ReNcell CX (cell line): ENCODE measurements around a stretch of chr6.

DNA sequence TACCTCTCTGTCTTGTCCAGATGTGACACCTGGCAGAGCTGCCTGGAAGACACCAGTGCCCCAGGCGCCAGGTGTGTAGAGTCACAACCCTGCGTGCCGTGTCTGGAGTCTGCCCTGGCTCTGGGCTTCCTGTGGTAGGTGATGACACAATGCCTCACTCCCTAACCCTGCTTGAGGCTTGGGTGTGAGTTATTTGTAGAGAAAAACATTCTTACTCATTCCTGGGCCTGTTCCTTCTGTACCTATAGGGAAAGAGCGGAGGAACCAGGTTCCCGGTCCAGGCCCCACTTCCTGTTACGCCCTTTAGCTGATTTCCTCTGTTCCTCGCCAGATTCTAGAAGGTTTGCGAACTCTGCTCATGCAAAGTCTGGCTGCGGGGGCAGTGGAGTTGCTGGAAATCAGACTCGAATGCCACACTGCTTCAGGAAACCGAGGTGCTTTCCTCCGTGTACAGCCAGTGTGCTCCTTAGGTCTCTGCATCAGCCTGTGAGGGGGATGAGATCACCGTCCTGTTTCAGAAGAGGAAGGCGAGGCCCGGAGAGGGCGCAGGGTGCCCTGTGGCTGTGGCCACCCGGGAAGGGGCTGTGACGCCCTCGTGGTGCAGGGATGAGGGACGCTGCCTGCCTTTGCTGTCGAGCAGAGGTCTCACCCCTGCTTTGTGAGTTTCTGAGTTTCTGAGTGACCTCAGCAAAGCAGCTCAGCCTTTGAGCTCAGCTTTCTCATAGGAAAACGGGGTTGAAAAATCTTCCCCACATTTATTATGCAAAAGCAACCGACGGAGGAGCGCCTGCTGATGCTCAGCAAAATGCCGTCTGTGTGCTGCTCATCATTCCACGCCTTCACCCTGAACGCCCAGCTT lies 67.0 kb upstream of the DUSP22 start:
- PRO-cap: no peak

- PRO-cap: no peak
Measured at GRCh38 chr6:235855-236247, 56.4 kb upstream of the DUSP22 start.

GRCh38 chr6:319605-320082 lies 27.4 kb downstream of the DUSP22 start:
- PRO-cap: no peak

- PRO-cap: no peak
Measured at GRCh38 chr6:370143-370435, 21.5 kb upstream of the IRF4 start.

DNA sequence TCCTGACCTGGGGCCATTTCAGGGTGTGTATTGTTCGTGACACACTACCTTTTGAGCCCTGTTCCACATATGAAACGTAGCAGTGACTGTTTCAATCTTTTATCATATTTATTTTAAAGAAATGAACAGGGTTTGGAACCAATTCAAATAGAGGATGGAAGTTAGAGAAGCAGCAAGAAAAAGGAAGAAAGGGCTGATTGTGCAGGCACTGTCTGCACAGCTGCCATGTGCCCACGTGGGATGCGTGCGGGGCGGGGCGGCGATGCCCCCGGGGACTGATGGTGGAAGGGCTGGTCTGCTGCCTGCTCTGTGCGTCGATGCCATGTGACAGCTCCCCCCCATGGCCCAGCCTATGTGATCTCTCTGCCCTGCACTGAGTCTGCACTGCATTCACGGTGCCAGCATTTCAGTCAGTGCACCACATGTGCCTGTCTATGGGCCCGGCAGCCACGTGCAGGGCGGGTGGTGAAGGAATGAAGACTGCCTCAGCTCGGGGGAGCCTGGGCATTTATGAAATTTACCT lies 96.4 kb downstream of the IRF4 start:
- PRO-cap: no peak

DNA sequence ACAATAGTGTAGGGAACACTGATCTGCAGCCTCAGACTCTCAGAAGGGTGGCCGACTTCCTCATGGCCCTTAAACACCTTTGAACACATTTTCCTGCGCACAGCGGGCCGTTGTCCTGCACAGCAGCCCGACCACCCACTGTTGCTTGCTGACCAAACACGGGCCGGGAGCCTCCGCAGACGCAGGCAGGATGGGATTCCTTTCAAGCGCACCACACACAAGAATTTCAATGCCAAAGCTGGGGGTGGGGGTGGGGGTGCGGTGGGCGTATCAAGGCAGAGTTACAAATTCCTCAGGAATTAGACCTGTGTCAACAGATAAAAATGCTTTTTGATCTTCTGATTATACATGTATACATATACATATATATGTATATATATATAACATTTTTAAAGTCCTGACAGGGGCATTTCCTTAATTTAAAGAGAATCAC lies 74.5 kb downstream of the HUS1B start:
- PRO-cap: no peak

DNA sequence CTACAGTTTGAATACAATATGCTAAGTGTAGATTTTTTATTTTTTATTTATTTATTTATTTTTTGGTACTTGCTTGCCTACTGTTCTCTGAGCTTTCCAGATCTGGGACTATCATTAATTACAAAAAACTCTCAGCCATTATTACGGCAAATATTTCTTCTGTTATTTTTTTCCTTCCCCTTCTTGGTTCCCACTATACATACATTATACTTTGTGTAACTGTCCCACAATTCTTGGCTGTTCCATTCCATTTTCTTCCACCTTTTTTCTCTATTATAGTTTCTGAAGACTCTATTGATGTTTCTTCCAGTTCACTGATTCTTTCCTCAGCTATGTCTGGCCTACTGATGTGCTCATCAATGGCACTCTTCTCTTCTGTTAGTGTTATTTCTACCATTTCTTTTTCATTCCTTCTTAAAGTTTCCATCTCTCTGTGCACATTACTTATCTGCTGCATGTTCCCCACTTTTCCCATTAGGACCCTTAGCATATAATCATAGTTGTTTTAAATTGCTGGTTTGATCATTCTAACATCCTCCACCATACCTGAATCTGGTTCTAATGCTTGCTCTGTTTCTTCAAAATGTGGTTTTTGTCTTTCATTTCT lies 15.1 kb upstream of the HUS1B start:
- PRO-cap: no peak

GRCh38 chr6:681481-682205 lies 11.3 kb downstream of the EXOC2 start:
- PRO-cap: no peak

DNA sequence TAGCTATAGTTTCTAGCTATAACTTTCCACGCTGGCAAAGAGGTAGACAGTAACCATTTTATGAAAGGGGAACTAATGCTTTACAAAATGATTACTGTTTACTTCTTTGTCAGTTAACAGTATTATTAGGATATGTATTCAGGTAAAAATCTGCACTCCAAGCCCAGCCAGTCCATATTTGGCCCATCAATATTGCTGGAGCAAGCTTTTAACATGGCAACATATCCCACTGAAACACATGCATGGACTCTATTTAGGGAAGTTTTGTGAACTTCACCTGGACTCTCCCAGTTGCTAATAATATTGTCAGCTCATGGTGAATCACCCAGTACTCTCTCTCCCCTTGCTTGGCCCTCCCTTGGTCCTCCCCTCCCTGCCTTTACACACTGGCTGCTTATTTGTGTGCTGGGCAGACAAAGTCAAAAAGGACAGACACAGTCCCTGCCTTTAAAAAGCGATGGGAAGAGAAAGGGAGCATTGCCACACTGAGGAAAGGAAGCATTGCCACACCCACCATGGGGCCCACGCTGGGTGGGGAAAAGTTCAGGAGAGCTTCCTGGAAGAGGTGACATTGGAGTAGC lies 143.3 kb upstream of the EXOC2 start:
- PRO-cap: no peak

DNA sequence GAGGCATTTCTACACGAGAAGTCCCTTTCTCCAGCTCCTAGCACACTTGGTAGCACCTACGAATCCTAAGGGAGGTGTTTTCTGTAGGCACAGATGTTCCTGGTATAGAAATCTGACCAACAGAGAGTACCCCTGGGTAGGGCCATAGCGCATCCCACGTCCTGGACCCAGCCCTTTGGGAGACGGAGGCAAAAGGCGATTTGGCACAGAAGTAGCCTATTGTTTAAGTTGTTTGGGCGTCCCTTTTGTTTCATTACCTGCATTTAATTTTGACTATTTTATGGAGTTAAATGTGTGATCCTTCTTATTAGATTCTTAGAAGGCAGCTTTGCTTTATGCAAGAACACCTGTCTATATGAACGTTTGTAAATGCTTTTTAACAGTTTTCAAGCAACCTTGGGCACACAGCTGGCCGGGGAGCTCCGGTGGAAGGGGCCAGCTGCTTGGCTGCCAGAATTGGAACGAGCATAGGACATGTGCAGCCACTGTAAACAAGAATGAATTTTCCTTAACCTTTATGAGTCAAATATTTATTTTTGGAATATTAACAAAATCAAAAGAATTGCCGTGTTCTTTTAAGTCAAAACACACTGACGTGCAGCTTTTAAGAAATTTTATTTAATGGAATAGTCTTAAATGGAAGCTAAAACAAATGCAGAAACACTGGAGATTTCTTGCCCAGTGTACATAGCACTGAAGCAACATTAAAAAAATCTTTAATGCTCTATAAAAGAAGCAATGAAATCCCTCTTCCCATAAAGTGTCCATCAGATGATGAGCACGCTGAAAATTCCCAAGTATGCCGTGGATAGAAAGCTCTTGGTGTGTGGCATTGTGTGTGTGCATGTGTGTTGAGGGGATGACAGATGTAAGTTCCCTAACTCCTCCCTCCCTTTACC lies 208.7 kb upstream of the EXOC2 start:
- PRO-cap: no peak

GRCh38 chr6:1383432-1384437 lies 5.6 kb upstream of the FOXF2 start:
- PRO-cap: no peak

GRCh38 chr6:1593492-1594011 lies 16.2 kb upstream of the FOXC1 start:
- PRO-cap: no peak

DNA sequence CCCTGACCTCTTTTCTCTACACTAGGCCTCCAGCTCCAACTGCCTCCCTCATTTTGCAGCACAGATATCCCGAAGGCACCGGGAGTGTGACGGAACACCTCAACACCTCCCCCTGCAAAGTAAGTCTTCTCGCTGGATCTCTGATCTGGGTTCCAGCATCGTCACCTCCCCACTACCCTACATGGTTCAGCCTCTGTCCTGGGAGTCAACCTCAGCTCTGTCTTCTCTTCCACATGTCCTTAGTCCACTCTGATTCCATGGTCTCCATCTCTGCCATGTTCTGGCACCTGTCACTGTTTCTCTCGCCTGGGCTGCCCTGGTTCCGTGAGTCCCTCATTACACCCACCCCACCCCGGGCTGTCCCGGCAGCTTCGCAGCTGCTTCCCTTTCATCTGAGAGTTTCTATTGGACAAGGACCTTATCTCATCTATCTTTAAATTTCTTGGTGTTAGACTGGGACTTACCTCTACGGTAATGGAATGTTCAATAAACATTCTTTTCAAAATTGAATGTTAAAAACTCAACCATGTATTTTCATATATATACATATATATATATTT lies 108.6 kb downstream of the FOXC1 start:
- PRO-cap: no peak

DNA sequence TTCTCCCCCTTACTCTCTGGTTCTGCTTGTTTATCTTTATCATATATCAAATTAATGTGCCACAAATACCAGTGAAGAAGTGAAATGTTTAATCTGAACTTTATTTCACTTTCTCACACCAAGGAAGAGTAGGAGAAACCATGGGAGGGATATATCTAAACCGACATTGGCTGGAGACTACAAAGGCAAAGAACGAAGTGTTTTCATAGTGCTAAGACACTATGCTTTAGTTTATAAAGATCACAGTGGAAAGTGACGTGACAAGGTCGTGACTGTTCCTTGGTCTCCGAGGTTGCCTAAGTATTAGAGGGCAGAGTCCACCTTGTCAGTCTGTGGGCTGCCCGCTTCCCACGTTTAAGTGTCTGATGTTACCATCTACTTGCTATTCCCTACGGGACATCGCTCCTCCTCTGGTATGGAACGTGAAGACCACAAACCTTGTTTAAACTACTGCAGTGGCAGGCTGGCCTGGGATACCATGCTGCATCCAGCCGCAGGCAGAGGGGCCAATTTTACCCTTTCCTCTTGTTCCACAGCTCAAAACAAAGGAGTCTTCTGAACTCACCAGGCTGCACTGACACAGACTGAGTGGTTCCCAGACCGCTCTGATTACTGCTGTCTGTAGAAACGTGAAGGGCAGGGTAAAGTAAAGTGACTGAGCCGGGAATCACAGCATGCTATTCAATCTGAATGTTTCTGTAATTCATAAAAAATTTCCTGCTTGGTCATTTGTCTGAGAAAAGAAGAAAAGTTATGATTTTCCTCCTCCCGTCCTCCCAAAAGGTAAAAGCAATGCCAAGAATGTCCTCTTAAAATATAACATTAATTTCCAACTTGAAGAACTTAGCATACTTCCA lies 275.8 kb downstream of the FOXC1 start:
- PRO-cap: no peak

GRCh38 chr6:2110249-2110905 lies 135.0 kb downstream of the GMDS start:
- PRO-cap: no peak

- PRO-cap: no peak
Measured at GRCh38 chr6:2225425-2226131, 19.8 kb downstream of the GMDS start.

- PRO-cap: no peak
Measured at GRCh38 chr6:2304718-2305179, 59.3 kb upstream of the GMDS start.

DNA sequence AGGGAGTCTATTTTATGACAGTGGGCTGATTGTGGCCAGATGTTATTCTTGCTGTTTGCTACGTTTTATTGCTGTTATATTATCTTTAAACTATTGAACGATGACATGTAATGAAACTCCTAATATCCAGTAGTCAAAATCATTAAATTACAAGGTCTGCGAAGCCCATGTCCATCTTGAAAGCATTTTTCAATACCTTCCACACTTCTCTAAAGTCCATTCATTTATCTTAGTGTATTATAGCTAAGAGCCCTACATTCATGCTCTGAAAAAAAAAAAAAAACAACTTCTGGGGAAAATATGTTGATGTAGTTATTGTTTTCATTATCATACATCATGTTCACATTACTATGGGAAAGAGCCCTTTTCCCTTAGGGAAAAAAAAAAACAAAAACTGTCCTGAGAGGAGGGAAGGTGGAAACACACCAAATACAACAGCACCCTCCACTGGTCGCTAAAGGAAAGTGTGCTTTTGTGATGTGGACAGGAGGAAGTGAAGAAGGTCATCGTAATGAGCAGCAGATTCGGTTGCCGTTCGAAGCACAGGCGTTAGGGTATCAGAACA lies 203.2 kb upstream of the GMDS start:
- PRO-cap: no peak

DNA sequence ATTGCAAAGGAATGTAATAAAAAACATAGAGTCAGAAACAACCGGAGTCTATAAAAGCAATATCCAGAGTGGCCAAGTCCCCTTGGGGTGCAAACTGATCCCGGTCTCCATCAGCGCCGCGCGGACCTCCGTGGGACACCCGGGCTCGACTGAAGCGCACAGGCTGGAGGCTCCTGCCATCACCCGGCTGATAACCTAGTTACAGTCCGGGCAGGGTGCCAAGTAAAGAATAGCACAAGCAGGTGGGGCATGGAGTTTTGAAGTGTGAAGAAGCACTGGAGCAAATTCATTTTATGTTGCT lies 205.1 kb upstream of the GMDS start:
- PRO-cap: no peak

GRCh38 chr6:2502345-2502721 lies 248.4 kb downstream of the MYLK4 start:
- PRO-cap: no peak